Cardiac atrium fibroblast (primary cell): Measurements from ENCODE around the gene AKR1C3.

DNA sequence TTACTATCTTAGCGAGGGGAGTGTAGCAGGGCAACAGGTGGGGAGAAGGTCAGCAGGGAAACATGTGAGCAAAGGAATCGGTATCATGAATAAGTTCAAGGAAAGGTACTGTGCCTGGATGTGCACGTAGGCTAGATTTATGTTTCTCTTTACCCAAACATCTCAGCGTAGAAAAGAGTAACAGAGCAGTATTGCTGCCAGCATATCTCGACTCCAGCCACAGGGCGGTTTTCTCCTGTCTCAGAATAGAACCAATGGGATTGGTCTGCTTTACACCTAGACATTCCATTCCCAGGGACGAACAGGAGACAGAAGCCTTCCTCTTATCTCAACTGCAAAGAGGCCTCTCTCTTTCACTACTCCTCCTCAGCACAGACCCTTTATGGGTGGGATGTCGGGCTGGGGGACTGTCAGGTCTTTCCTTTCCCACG lies 60.1 kb upstream of the AKR1C1 start:
- RAMPAGE, long total RNA, result no peak

- RAMPAGE, long total RNA, result no peak
Observed at GRCh38 chr10:4947113-4947630, 16.0 kb upstream of the AKR1C1 start.

DNA sequence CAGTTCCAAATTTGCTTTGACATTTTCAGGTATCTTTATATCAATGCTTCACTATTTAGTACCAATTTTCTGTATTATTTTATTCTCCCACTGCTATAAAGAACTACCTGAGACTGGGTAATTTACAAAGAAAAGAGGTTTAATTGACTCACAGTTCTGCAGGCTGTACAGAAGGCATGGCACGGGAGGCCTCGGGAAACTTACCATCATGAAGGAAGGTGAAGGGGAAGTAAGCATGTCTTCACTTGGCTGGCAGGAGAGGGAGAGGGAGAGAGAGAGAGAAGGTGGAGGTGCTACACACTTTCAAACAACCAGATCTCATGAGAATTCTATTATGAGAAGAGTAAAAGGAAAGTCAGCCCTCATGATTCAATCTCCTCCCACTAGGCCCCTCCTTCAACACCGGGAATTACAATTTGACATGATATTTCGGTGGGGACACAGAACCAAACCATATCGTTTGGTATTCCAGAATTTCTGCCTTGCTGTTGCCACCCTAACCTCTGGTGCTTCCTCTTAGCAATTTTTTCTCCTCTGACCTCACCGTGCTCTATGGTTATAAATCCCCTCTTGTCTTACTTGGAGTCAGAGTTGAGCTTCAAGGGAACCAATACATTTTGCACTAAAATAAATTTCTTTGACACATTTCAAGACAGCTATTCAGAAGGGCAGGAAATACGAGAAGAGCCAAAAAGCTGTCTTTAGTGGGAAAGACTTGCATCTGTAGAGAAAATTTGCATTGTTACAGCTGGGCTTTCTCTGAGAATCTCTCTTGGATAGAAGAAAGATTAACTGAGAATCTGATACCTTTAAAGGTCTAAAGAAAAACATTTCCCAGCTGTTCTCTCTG lies 14.3 kb upstream of the AKR1C2 start:
- RAMPAGE, long total RNA, result no peak

DNA sequence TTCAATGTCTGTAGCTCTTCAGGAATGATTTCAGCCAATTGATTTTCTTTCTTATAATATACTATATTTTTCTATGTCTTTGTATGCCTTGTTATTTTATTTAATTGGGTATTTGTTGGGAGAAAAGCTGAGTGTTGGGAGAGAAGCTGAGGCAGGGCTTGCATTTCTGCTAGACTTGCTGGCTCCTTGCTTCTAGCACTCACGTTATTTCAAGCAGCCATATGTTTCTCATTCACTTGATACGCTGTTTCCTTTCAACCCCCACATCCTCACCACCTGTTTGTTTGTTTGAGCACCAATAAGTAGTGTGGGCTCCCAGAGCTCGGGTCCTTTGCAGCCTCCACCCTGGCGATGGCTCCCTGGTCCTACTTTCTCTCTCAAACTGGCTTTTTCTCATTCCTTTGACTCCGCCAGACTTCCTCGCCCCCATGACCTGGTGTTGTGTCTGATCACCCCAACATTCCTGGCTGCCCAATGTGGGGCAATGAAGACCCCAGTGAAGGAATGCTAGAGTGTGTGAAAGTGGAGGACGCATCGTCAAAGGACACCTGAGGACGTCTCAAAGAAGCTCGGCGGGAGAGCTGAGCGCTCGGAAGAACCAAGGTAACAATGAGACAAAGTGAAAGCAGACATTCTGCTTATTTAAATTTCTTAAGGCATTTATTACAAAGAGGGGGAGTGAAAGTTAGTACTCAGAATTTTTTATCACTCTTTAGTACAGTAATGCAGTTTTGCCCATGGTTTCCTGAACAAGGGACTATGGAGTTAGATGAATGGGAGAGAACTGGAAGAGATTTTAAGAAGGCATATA lies 31.6 kb upstream of the AKR1C2 start:
- RAMPAGE, long total RNA, result no peak

DNA sequence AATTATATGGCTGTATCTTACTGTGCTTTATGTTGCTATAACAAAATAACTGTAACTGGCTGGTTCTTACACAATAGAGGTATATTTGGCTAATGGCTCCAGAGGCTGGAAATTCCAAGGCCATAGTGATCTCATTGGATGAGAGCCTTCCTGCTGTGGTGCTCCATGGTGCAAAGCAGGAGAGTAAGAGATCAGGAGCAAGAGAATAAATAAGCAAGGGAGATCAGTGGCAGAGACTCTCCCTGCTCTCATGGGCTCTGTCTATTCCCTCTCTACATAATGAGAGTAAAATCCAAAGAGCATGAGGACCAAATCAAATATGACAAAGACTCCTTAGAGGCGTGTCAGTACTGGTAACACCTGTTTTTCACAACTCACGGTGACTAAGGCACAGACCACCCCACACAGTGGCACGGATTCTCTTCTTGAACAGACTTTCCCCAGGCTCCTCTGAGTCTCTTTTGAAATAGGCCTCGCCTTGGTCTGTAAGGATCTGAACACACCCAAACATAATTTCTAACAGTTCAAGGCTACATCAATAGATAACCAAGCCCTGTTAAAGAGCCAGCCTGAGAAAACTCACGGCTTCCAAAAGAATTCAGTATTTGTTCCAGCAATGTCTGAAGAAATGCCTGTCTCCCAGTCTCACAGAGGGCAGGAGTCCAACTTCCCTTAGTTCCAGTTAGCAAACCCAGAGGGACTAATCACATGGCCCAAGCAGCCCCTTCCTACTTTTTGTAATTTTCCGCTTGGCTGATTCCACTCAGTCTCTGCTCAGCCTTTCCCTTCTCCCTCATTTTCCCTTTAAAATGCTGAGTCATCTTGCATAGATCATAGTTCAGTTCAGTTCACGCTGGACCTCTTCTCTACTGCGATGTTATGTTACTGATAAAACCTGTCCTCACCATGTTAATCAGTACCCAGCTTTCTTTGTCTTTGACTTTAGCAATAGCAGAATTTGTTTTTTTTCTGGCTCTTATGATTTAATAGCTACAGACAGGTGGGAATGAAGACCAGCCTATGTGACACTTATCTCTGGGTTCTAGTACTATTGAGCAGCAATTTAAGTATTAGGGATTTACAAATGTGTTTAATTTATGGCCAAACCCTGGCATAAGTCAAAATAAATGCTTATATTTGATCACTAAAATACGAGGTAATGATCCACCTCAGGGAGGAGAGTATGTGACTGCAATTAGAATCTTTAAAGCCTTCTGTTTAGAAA lies 22.7 kb upstream of the AKR1C3 start:
- RAMPAGE, long total RNA, result no peak

GRCh38 chr10:5093985-5095218 lies at the start of gene AKR1C3:
Gene AKR1C3 (plus strand): TSS chr10:5094414.
- RAMPAGE, long total RNA, result start-site peak on the plus strand at chr10:5094378-5094433, 290 and 48 reads in 2 replicates

DNA sequence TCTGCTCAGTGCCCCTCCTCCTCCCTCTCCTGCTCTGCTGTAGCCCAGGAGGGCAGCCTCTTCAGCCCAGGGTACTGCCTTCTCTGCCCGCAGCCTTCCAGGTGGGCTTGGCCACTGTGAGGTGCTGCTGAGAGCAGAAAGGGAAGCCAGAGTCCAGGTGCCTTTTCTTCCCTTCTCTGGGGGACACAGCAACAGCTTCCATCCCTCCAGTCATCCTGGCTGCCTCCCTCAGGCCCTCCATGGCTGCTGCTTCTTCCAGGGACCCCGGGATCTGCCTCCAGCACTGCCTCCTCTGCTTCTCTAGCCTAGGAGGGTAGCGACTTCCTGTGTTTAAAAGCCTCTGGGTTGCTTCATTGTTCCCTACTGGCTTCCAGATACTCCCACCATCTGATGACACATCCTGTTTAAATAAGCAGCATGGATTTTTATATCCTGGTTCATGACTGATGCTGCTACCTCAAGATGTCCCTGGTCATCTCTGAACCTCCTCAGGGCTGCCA lies 55.7 kb downstream of the AKR1C4 start:
- RAMPAGE, long total RNA, result no peak

DNA sequence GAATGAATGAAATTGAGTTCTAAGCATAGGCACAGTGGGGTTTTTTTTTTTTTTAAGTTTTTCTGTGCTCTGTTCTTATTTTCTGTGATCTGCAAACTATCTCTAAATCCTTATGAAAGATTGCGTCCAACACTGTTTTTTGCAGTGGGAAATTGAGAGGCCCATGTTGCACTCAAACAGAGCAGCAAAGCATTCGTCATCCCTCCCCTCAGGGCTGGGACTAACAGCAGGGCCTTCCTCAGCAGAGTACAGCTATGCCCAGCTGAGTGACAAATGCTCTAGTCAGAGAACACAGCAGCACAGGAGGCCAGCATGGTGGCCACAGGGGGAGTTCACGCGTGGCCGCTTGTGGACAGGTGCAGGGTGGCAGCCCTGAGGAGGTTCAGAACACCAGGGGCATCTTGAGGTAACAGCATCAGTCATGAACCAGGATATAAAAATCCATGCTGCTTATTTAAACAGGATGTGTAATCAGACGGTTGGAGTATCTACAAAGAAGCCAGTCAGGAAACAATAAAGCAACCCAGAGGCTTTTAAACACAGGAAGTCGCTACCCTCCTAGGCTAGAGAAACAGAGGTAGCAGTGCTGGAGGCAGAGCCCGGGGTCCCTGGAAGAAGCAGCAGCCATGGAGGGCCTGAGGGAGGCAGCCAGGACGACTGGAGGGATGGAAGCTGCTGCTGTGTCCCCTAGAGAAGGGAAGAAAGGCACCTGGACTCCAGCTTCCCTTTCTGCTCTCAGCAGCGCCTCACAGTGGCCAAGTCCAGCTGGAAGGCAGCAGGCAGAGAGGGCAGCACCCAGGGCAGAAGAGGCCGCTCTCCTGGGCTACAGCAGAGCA lies 71.0 kb upstream of the UCN3 start:
- RAMPAGE, long total RNA, result no peak

- RAMPAGE, long total RNA, result no peak
Observed at GRCh38 chr10:5466988-5467589, 32.3 kb downstream of the CALML5 start.

GRCh38 chr10:5496276-5497139 lies 2.9 kb downstream of the CALML5 start:
- RAMPAGE, long total RNA, result no peak

- RAMPAGE, long total RNA, result no peak
Observed at GRCh38 chr10:5527771-5528256, 3.1 kb downstream of the CALML3 start.

DNA sequence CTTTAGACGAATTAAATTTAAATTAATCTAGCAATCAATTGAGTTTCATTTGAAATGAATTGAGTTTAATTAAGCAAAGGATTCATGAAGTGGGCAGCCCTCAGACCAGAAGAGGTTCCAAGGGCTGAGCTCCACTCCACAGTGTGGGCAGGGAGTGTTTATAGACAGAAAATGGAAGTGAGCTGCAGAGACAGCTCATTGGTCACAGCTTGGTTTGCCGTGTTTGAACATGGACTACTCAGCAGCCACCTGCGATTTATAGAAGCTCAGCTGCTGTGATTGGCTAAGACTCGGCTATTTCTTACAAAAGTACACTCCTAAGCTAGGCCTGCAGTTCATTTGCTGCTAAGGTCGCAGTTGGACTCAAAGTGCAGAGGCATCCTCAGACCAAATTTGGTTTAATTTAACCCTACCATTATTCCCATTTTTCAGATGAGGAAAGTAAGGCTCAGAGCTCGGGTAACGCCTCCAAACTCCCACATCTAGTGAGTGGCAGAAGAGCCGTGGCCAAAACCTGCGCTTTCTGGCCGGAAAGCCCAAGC lies 24.9 kb downstream of the CALML3 start:
- RAMPAGE, long total RNA, result no peak

DNA sequence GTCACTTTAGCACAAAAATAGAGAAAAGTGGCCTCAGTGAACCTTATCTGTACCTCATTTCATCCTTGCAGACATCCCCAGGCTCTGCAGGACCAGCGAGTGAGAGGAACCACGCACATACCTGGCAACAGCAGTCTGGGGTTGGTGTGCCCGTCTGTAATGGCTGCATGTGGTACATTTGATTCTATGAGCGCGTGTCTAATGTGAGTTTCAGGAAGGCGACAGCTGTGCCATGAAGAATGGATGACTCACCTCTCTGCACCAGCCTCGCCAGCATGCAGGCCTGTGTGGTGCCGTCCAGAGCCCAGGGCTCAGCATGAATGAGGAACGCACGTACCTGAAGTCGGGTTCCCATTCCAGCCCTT lies 54.6 kb downstream of the ASB13 start:
- RAMPAGE, long total RNA, result no peak

DNA sequence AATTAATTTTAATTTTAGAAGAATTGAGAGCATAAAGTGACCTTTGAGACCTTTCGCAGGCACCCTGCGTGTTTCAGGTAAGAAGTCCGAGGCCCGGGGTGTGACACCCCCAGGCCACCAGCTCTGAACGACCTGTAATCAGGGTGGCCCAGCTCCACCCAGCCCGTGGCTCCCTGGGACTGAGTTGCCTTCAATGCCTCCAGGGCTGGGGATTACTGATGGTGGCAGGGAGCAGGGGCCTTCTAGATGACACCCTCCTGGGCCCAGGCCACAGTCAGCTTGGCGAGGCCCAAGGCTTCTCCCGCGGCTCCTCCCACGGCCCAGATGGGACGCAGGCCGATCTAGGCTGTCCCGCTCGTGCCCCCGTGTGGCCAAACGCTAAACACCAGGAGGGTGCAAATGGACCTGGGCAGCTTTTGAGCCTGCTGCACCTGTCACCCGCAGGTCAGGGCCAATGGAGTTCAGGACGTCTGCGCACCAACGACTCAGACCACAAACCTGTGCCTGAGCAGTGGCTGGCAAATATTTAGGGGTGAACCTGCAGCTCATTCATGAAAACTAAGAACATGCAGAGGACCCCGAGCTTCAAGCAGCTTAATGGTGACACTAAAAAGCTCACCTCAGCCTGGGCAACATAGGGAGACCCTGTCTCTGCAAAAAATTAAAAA lies 43.3 kb downstream of the ASB13 start:
- RAMPAGE, long total RNA, result no peak

- RAMPAGE, long total RNA, result no peak
Observed at GRCh38 chr10:5645164-5645908, 21.1 kb downstream of the ASB13 start.

DNA sequence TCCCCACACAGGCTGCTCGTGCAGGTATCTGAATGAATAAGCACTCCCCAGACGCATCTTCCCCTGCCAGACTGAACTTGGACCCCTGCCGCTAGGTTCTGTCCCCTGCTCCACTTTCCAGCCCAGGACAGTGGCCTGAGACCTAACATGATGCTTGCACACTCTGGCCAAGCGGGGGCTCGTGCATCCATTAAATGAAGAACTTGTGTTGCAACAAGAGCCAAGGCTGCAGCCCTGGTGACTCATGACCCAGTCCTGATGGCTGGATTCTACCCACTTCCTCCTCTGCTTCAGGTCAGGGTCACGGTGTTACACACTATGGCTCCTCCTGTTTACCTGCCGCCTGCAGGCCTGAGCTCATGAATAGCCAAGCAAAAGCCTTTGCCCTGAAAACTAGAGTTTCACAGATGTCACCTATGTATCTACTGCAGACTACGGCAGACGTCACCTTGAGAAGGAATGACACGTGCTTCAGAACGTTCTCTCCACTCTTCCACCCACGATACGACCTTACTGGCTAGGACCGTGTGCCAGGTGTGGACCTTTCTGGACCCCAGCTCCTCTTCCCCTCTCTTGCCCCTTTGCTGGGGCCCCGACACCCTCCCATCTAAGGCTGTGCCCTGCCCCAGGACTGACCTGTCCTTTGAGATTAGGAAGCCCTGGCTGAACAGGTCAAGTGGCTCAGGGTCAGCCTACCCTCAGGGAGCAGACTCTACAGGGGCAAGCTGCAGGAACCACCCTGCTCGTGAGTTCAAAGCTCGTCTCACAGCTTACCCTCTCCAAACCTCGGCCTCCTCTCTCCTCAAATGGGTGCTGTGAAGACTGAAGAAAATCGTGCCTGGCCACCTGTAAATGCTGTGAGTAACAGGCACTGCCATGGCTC lies 6.4 kb downstream of the ASB13 start:
- RAMPAGE, long total RNA, result no peak

DNA sequence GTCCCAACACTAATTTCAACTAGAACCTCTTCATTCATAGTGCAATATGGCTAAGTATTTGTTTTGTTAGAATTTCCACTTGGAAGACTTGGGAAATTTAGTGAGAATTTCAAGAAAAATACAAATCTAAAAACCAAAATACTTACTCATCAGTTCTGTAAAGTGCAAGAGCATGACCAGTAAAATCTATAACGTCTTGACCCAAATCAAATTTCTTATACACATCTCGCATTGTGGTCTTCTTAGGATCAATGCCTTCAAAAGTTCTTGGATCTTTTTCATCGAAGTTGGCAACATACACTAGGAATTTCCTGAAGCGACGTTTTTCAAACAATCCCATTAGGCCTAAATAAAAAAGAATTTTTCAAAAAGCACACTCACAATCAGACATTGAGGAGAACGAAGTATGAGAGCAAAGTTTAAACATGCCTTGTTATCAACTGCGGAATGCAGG lies 27.5 kb downstream of the GDI2 start:
- RAMPAGE, long total RNA, result no peak

GRCh38 chr10:5862287-5862854 lies 27.3 kb downstream of the ANKRD16 start:
- RAMPAGE, long total RNA, result no peak

GRCh38 chr10:5897195-5897991 lies 7.3 kb downstream of the FBH1 start:
- RAMPAGE, long total RNA, result no peak

DNA sequence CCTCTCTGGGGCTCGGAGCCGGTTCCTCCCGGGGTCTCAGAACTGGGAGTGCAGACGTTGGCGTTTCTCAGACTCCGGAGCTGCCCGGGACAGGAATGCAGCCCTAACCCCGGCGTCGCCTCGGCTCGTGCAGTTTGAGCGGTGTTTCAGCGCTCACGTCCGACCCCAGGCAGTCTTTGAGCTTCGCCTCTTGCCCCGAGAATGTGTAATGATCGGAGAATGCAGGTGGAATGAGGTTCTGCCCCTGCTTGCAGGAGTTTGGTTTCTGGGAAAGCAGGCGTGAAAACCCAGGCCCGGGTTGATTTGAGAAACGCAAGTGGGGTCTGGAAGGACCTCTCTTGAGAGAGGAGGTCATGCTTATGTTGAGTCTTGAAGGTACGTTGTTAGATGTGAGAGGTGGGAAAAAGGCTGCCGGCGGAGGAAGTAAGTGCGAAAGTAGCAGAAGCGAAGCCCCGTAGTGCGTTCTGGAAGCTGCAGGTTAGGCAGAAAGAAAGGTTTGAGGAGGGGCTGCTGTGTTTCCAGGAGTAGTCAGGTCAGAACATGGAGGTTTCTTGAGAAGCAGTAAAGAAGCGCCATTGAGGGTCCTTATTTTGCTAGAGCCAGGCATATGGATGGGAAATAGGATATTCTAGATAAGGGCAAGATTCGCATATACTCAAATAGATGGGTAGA lies 899 bp downstream of the RBM17 start:
- RAMPAGE, long total RNA, result no peak